Measurements from ENCODE around the gene PTPN1.

- PRO-cap, result no peak
- RRBS, result no CpG with 5 or more reads among the region's 6 CpGs
Measured at GRCh38 chr20:50240190-50240397, 49.5 kb downstream of the CEBPB start.

DNA sequence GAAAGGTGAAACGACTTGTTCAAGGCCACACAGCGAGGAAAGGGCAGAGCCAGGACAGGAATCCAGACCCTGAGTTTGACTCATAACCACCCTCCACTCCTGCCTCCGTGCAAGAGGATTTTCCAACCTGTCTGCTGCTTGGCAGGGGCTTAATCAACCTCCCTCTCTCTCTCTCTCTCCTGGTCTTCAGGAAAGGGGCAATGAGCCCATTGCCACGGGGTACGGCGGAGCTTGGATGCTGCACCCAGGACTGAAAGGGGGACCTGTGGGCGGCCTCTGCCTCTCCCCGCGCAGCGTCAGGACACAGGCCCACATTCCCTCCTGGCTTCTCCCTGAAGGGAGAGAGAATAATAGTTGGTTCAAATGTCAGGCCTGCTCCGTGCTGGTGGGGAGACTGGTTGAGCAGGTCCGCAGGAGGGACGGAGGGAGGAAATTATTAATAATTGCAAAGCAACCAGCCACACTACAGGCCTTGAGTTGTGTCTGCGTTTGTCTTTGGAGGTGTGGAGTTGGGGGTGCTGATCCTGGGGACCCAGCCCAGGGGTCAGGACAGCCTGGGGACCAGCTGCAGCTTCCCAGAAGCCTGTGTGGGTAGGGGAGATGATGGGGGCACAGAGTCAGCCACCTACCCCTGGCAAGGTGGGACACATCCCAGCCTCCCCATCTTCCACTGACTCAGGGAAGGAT, 56.2 kb downstream of the CEBPB start:
- PRO-cap, result no peak
- RRBS, result no CpG with 5 or more reads among the region's 14 CpGs

- PRO-cap, result no peak
- RRBS, result no CpG with 5 or more reads among the region's 7 CpGs
Measured at GRCh38 chr20:50249623-50250235, 59.1 kb downstream of the CEBPB start.

GRCh38 chr20:50272073-50272654, 81.5 kb downstream of the CEBPB start:
- PRO-cap, result no peak
- RRBS, result no CpG with 5 or more reads among the region's 7 CpGs

DNA sequence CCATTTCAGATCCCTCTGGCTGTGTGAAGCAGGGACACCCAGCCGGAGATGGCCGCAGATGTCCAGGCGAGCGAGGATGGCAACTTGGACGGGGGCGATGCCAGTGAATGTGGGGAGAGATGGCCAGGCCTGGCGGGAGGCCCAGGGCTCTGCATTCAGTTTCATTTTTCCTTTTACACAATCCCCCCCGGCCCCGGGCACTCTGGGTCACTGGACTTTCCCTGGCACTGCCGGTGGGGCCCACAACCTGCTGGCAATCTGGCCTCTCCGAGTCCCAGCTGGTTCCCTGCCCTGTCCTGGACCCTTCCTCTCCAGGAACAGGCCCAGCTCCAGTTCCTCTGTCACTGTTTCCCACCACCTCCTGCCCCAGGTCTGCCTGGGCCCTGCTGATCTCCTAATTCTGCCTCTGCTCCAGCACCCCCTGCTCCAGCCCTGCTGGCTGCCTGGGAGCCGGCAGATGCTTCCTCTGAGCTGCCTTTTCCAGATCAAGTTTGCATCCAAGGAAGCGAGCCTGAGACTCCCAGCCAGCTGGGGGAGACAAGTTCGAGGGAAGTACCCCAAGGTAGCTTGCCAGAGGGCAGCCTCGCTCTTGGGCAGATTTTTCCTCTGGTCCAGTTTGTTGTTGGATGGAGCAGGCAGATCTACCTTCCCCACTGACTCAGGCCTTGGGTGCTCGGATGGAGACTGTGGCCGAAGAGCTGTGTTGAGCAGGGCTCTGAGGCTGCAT, 83.1 kb downstream of the CEBPB start:
- PRO-cap, result no peak
- RRBS, result no CpG with 5 or more reads among the region's 17 CpGs

- PRO-cap, result no peak
- RRBS, result no CpG with 5 or more reads among the region's 19 CpGs
Measured at GRCh38 chr20:50277051-50278069, 86.7 kb downstream of the CEBPB start.

GRCh38 chr20:50333868-50334468, 143.3 kb downstream of the CEBPB start:
- PRO-cap, result no peak
- RRBS, result no CpG with 5 or more reads among the region's 11 CpGs

GRCh38 chr20:50350305-50350984, 159.7 kb upstream of the PTPN1 start:
- PRO-cap, result no peak
- RRBS, result no CpG with 5 or more reads among the region's 9 CpGs

DNA sequence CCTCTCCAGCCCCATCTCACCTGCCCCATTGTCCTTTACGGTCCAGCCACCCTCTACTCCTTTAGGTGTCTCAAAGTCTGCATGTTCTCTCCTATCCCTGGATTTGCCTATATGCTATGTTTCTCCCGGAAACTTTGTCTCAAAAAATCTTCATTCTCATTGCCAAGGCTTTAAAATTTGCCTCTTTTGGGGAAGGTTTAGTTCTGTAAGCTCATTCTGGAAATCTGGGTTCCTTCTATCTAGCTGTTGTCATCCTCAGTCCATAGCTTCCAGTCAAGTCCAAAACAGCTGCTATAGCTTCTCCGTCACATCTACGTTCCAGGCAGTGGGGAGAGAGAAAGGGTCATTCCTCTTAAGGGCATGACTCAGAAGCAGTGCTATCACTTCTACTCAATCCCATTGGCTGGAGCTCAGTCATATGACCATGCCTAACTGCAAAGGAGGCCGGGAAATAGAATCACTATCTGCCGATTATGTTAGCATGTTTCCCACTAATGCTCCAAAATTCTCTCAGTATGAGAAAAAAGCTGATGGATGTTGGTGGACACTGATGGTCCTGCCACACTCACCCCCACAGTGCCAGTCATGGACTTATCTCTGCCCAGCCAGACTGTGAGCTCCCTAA, 141.4 kb upstream of the PTPN1 start:
- PRO-cap, result no peak
- RRBS, result no CpG with 5 or more reads among the region's 6 CpGs

DNA sequence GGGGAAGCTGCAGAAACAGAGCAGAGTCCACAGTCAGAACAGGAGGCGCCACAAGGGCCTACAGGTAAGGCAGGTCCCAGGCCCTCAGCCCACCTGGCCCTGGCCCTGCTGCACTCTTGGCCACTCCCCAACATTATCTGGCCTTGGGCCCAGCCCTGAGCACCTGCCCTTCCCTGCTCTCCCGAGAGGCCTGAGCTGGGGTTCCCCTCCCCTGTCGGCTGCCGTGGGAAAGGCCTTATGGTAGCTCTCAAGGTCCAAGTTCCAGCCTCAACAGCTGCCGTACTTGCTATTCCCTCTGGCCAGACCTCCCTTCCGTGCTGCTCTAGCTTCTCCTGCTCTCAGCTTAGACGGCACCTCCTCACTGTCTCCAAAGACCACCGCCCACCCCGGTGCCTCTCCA, 140.6 kb upstream of the PTPN1 start:
- PRO-cap, result no peak
- RRBS, result no CpG with 5 or more reads among the region's 9 CpGs

DNA sequence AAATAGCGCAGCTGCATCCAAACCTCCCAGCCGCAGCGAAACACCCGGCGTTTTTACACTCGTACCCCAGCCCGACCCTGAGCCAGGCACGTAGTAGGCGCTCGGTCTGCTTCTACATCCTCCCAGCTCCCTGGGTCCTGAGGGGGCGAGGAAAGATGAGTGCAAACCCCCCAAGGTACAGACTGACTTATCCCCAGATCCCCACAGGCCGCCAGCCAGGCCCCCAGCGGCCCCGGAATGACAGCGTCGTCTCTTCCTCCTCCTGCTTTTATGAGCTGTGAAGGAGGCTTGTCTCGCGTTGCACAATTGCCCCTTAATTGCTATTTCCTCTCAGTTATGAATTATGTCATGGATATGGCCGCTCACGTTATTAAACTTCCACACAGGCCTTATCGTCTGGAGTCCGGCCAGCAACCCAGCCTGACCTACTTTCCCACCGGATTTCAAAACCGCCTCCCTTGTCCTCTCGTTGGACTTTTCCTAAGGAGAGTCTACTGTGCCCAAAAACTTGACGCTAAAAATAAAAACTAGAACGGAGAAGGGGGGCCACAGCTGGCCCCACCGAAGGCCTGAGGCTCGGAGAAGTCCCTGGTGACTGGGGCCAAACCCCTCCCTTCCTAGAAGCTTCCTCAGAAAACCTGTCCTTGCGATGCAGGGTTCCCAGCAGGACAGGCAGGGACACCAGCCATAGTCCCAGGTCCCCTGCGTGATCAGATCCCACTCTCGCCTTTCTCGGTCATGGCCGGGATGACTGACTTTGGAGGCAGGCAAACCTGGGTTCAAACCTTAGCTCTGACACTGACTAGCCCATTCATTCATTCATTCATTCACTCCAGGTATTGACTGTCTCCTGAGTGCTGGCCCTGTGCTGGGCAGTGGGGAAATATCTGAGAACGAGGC, 130.9 kb upstream of the PTPN1 start:
- PRO-cap, result no peak
- RRBS, result 98% methylated on average over 3 of the region's 35 CpGs

GRCh38 chr20:50394428-50395098, 115.6 kb upstream of the PTPN1 start:
- PRO-cap, result no peak
- RRBS, result 95% methylated on average over 3 of the region's 20 CpGs

- PRO-cap, result no peak
- RRBS, result no CpG with 5 or more reads among the region's 11 CpGs
Measured at GRCh38 chr20:50403547-50404341, 106.4 kb upstream of the PTPN1 start.

DNA sequence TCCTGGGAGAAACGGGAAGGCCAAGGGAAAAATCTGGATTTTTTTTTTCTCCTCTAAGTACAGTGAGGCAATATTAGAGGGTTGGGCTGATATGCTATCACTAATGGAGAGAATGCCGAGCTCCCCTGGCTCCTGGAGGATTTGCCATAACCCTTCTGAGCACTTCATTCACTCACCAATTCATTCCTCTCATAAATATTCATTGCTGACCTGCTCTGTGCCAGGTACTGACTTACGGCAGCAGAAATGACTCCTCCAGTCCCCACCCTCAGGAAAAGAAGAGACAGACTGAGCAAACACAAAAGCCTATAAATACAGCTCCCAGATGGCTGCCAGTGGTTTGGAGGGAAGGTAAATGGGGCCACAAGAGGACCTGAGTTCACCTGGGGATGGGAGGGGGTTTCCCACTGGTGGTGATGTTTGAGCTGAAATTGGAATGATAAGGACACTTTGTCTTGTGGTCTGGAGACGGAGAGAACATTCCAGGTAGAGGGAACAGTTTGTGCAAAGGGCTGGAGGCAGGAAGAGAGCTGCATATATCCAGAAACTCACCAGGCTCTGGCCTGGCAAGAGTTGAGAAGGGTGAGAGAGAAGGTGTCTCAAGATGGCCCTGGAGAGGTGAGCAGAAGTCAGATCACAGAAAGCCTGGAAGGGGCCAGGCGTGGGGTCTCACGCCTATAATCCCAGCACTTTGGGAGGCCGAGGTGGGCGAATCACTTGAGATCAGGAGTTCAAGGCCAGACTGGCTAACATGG, 87.8 kb upstream of the PTPN1 start:
- PRO-cap, result bidirectional peak, plus-strand start at position 338 of the sequence, minus-strand start at position 166 of the sequence
- RRBS, result no CpG with 5 or more reads among the region's 8 CpGs

- PRO-cap, result no peak
- RRBS, result 96% methylated on average over 5 of the region's 15 CpGs
Measured at GRCh38 chr20:50430606-50431132, 79.5 kb upstream of the PTPN1 start.

DNA sequence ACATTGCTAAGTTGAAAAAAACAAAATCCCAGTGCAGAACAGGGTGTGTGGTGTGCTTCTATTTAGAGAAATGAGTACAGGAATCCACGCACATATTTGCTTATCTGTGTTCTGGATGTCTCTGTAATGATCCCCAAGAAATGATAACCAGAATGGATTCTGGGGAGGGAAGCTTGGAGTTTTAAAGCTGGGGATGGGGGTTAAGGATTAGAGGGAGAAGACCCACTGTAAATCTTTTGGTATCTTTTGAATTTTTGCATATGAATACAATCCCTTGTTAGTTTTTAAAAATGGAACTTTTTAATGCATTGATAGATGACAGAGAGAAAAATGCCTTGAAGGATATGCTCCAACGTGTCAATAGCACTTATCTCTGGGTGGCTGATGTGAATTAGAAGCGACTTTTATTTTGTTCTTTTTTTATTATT, 47.6 kb upstream of the PTPN1 start:
- PRO-cap, result no peak
- RRBS, result no CpG with 5 or more reads among the region's 3 CpGs

- PRO-cap, result bidirectional peak, plus-strand start at chr20:50510361, minus-strand start at chr20:50510107
- RRBS, result 3% methylated on average over 18 of the region's 58 CpGs
Measured at GRCh38 chr20:50510319-50511132, at the start of gene PTPN1. TSS of gene PTPN1 (plus strand) at chr20:50510383.

- PRO-cap, result no peak
- RRBS, result no CpG with 5 or more reads among the region's 1 CpG
Measured at GRCh38 chr20:50520540-50521281, 10.5 kb downstream of the PTPN1 start.

- PRO-cap, result no peak
- RRBS, result no CpG with 5 or more reads among the region's 6 CpGs
Measured at GRCh38 chr20:50542958-50543776, 33.0 kb downstream of the PTPN1 start.

- PRO-cap, result no peak
- RRBS, result no CpG with 5 or more reads among the region's 21 CpGs
Measured at GRCh38 chr20:50561166-50562109, 51.3 kb downstream of the PTPN1 start.

All from Caco-2 (cell line).